Prostate gland (tissue), 2 donors: ENCODE measurements around the genes TNFSF14, GPR108 and ADGRE1.

GRCh38 chr19:6098394-6099103, 11.8 kb downstream of the RFX2 start:
- PRO-cap = no peak
- RAMPAGE, long total RNA, 2 experiments = no peak in any of the 2 experiments

GRCh38 chr19:6270570-6270845, 9.3 kb downstream of the MLLT1 start:
- PRO-cap = no peak
- RAMPAGE, long total RNA, 2 experiments = start-site peak on the minus strand in 1 of 2 experiments, at chr19:6270585-6270739 at its widest, 12 reads per replicate

- PRO-cap = no peak
- RAMPAGE, long total RNA, 2 experiments = no peak in any of the 2 experiments
Measured at GRCh38 chr19:6412563-6413085, 12.0 kb downstream of the KHSRP start.

DNA sequence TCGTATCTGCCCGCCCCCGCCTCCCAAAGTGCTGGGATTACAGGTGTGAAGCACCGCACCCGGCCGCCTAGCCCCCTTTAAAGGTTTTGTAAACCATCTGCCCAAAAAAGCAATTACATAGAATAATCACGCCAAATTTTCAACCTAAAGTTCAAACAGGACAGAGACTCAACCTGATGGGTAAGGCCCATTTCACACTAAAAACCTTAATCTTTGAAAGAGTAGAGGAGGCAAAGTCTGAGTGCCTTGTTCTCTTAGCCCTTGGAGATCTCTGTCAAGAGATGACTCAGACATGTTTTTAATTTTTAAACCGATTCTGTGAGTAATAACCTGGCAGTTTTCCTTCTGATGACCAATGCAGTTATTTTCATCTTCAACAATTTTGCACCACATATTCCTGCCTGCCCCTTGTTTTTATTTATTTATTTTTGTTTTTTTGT, 11.6 kb upstream of the TNFSF9 start:
- PRO-cap = no peak
- RAMPAGE, long total RNA, 2 experiments = no peak in any of the 2 experiments

GRCh38 chr19:6576920-6578179, 13.6 kb downstream of the CD70 start:
- PRO-cap = no peak
- RAMPAGE, long total RNA, 2 experiments = no peak in any of the 2 experiments

DNA sequence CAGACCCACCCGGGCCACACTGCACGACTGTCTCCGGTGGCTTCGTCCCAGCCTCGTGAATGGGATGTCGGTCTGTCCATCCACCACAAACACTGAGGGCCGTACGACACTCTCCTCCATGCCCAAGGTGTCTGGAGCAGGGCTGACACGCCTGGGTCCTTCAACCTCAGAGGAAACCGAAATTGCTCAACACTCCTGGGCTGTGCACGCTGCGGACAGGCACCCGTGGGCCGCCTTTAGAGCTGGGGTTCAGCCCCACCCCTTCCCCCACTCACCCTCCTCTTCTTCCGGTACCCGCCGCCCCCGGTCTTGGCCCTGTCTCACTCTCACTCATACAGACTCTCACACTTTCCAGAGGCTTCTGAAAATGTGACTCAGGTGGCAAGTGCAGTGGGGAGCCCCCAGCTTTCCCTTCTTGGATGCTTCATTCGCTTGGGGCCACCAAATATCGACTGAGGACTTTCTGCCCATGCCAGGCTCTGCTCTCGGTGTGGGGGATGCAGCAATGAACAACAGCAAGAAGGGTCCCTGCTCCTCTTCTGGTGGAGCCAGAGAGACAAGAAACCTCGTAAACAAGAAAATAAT, at the start of gene TNFSF14:
Gene TNFSF14, minus strand, starts transcription at position 211 of the 585 bp plus-strand sequence.
- PRO-cap = bidirectional peak, plus-strand start at position 372 of the sequence, minus-strand start at position 211 of the sequence
- RAMPAGE, long total RNA, 2 experiments = no peak in any of the 2 experiments

DNA sequence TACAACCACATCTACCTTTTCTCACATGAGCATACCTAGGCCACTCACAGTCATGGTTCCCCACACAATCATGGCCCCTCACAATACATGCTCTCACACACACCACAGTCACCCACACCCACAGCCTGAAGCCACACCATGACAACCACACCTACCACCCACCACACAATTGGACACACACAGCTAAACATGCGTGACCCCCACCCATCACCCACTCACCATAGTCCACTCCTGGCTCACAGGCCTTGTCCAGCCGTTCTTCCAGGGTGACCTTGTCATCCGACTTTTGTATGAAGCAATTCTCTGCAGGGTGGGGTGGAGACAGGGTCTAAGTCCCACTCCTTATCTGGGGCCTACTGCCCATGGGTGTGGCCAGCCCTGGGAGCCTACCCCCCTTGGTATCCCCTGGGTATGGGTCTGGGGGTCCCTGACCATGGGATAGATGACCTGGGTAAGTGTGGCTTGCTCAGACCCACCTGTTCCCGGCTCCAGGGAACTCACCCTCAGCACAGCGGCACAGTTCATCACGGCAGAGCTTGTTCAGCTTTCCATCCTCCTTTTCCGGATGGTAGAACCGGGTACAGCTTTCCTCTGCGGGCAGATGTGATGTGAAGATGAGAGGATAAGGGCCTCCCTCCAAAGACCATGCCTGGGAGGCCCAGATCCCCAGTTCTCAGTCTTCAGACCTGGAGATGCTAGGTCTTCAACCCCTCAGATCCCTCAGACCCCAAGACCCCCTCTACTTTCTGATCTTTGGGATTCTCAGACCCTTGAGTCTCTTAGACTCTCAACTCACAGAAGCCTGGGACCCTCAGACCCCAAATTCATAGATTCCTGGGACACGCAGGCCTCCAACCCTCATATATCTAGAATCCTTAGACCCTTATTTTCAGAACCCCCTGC, 9.2 kb upstream of the TNFSF14 start:
- PRO-cap = no peak
- RAMPAGE, long total RNA, 2 experiments = no peak in any of the 2 experiments

DNA sequence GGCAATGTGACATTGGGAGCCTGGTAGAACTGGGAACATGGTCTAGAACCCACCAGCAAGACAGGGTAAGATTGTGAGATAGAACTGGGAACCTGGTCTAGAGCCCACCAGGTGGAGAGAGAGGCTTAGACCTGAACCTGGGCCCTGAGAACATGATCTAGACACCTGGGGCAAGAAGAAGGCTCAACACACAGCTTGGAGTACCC, 15.7 kb upstream of the TNFSF14 start:
- PRO-cap = no peak
- RAMPAGE, long total RNA, 2 experiments = no peak in any of the 2 experiments

GRCh38 chr19:6685937-6686377, 16.0 kb upstream of the TNFSF14 start:
- PRO-cap = no peak
- RAMPAGE, long total RNA, 2 experiments = no peak in any of the 2 experiments

GRCh38 chr19:6736845-6737721, at the start of gene GPR108:
GPR108 (minus strand) TSS chr19:6737580.
- PRO-cap = unidirectional peak, minus-strand start at chr19:6737290; unidirectional peak, minus-strand start at chr19:6737580; unidirectional peak, minus-strand start at chr19:6737632
- RAMPAGE, long total RNA, 2 experiments = start-site peak on the minus strand in 2 of 2 experiments, at chr19:6737261-6737592 at its widest, 25 to 405 reads per replicate

DNA sequence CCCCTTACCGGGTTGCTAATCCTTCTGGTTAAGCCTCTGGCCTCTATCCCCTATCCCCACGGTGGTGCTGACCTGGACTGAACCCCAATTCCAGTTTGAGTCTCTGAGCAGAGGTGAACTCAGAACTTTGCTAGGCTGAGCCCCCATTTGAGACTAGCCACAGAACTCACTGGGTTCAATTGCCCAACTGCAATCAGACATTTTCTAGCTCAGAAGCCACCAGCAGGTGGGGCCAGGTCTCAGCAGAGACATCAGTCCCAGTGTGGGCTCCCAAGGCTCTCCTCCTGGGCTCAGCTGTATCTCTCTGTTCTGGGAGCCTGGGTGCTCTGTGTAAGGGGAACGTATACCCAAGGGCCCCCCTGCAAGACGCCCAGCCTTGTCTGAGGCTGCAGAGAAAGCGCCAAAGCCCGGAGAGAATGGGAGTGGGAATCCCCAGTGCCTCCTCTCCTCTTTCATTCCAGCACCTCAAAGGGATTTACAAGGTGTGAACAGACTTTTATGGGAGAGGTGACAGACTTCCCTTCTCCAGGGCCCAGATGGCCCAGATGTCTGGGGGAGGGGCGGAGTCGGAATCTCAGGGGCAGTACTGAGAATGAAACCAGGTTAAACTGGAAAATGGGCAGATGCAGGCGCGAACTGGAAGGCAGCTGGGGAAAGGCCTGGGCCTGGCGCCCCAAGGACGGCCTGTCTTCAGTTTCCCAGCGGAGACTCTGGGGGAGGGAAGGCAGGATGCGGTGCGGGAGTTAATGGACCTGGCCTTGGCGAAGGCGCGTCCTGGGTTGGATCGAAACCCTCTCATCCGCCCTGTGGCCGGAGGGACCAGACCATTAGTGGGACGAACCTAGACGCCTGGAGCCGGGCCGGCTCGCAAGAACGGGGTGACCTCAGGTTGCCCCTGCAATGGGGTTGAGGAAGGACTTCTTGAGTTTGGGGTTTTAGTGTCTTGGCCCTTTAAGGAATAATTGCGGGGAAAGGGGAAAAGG, 778 bp upstream of the TRIP10 start:
- PRO-cap = bidirectional peak, plus-strand start at position 601 of the sequence, minus-strand start at position 306 of the sequence
- RAMPAGE, long total RNA, 2 experiments = no peak in any of the 2 experiments

GRCh38 chr19:6743760-6744813, 4.6 kb downstream of the TRIP10 start:
- PRO-cap = bidirectional peak, plus-strand start at chr19:6744506, minus-strand start at chr19:6744440
- RAMPAGE, long total RNA, 2 experiments = start-site peak on the minus strand in 1 of 2 experiments, at chr19:6744458-6744642 at its widest, 5 reads per replicate

- PRO-cap = no peak
- RAMPAGE, long total RNA, 2 experiments = no peak in any of the 2 experiments
Measured at GRCh38 chr19:6744909-6745375, 5.5 kb downstream of the TRIP10 start.

DNA sequence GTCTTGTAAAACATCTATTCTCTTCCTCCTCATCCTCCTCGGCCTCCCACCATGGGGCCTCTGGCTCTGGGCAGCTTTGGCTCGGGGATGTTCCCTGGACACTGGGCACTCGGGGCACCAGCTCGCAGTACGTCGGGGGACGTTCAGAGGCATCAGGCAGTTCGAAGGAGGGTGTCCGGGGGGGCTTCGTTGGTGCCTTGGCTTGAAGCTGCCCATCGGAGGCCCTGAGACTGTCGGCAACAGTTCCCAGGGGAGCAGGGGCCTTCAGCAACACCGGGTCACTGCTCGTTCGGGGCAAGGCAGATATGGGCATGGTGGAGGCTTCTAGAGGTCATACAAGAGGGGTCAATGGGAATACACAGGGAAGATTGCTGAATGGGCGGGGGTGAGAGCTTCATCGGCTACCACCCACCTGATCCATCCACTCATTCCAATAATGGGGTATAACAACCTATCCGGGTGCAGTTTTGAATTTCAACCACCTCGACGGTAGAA, 12.2 kb downstream of the SH2D3A start:
- PRO-cap = no peak
- RAMPAGE, long total RNA, 2 experiments = no peak in any of the 2 experiments

GRCh38 chr19:6887240-6887653, at the start of gene ADGRE1:
ADGRE1 (plus strand) TSS chr19:6887579.
- PRO-cap = no peak
- RAMPAGE, long total RNA, 2 experiments = no peak in any of the 2 experiments

GRCh38 chr19:6926211-6926675, 38.9 kb downstream of the ADGRE1 start:
- PRO-cap = no peak
- RAMPAGE, long total RNA, 2 experiments = no peak in any of the 2 experiments

DNA sequence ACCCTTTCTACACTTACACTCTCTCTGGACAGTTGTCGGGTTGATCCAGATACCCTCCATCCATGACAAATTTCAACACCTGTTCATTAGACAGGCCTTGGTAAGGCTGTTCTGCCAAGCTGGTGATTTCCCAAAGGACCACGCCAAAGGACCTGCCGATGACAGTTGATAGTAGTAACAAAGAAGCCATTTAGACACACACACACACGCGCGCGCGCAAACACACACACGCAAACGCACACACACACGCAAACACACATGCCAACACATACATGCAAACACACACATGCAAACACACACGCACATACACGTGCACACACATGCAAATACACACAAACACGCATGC, 49.9 kb downstream of the ZNF557 start:
- PRO-cap = no peak
- RAMPAGE, long total RNA, 2 experiments = no peak in any of the 2 experiments

DNA sequence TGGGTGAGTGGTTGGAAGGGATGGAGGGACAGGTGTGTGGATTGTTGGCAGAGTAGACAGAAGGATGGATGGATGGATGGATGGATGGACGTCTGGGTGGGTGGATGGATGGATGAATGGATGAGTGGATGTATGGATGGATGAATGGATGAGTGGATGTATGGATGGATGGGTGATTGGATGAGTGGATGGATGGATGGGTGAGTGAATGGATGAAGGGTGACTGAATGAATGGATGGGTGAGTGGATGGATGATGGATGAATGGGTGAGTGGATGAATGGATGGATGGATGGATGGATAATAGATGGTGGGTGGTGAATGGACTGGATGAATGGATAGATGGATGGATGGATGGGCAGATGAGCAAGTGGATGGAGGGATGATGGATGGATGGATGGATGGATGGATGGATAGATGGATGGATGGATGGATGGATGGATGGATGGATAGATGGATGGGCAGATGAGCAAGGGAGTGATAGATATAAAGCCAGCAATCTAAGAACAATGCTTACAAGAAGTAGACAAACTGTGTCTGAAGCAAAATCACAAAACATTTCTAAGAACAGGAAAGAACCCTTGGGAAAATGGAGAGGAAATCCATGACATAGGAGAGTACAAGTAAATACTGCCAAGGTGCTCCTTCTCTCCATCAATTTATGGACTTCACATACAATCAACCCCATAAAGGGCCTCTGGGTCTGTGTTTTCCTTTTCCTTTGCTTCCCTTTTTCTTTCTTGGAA, 65.1 kb downstream of the INSR start:
- PRO-cap = no peak
- RAMPAGE, long total RNA, 2 experiments = no peak in any of the 2 experiments

DNA sequence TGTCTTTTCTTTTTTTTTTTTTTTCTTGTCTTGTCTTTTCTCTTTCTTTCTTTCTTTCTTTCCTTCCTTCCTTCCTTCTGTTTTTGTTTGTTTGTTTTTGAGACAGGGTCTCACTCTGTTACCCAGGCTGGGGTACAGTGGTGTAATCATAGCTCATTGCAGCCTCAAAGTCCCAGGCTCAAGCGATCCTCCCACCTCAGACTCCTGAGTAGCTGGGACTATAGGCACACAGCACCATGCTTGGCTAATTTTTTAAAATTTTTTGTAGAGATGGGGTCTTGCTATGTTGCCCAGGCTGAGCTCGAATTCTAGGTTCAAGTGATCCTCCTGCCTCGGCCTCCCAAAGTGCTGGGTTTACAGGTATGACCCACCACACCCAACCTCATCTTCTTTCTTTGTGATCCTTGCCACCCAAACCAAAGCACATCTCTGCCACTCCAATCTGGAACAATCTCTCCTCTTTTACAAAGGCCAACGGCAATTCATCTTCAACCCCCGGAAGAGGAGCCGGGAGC, 38.7 kb downstream of the INSR start:
- PRO-cap = no peak
- RAMPAGE, long total RNA, 2 experiments = start-site peak on the minus strand in 2 of 2 experiments, centred at positions 185 to 491 of the sequence, 6 to 15 reads per replicate

DNA sequence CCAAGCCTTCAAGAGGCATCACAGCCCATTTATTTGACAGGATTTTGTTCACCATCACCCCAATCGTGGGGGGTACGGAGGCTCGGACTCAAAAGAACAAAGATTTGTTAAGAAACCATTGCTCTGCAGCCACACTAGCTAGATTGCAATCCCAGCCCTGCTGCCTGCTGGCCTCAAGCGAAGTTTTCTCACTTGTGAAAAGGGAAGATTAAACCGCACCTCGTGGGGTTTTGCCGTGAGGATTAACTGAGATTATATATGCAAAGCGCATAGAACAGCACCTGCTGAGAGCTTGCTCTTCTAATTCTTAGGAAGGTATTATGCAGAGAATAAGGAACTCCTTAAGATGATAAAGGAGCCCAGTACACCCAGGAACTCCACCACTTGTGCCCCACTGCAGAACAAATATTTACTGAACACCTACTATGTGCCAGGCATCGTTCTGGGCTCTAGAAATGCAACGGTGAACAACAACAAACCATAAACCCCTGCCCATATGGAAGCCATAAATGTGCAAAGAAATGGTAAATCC, 3.0 kb downstream of the INSR start:
- PRO-cap = no peak
- RAMPAGE, long total RNA, 2 experiments = no peak in any of the 2 experiments